Keratinocyte (primary cell): ENCODE data around the genes SACM1L, CCR9, CCRL2 and PTH1R.

DNA sequence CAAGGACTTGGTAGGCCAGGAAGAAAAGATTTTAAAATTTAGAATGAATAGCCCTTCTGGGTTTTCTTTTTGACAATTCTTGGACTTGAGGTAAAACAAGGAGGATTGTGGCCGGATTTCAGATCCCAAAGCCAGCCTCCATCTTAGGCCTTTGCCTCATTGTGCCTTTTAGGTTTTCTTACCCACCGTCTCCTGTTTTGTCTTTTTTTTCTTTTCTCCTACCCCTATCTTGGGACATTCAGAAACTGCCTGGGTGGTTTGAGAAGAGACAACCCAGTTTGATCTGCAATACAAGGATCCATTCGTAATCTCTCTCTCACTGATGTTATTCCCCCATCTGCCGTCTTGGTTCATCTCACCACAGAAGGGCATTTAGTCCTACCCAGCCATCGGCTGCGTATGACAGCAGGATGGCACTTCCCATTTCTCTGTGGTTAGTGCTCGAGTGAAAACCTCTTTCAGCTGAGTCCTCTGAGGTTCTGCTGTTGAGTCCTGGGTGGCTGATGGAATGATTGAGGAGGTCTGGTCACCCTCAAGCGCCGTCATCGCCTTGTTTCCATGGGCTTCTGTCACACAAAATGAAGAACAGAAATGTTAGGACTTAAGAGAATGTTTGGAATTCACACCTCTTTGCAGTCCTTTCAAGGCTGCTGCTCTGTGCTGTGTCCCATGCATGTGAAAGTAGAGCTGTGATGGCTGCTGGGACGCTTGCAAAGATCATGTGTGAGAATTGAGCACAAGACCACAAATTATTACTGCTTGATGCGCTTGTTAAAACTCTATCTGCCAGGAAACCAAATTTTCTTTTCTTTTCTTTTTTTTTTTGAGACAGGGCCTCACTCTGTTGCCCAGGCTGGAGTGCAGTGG lies 9.5 kb upstream of the SACM1L start:
CAGE:
- cytosol, long polyA minus RNA, result start-site peak on the plus strand centred at position 361 of the sequence, 17 bp wide, 23 reads
- cytosol, long polyA plus RNA, result no peak
- long polyA plus RNA, result no peak
- nucleus, long polyA minus RNA, result no peak
- nucleus, long polyA plus RNA, result no peak

CAGE:
- cytosol, long polyA minus RNA, result start-site peak on the plus strand at chr3:45689341-45689448, 37 reads
- cytosol, long polyA plus RNA, result no peak
- long polyA plus RNA, result start-site peak on the plus strand at chr3:45689356-45689455, 975 and 614 reads in 2 replicates
- nucleus, long polyA minus RNA, result start-site peak on the plus strand at chr3:45689352-45689442, 60 reads
- nucleus, long polyA plus RNA, result start-site peak on the plus strand at chr3:45689375-45689446, 696 and 463 reads in 2 replicates
These were observed at the start of gene SACM1L for GRCh38 chr3:45688994-45689653. SACM1L (plus strand) TSS chr3:45689396.

CAGE:
- cytosol, long polyA minus RNA, result no peak
- cytosol, long polyA plus RNA, result no peak
- long polyA plus RNA, result no peak
- nucleus, long polyA minus RNA, result no peak
- nucleus, long polyA plus RNA, result no peak
These were observed 5.0 kb downstream of the SACM1L start for GRCh38 chr3:45693937-45694830.

GRCh38 chr3:45800676-45800925 lies 4.3 kb upstream of the SLC6A20 start:
CAGE:
- cytosol, long polyA minus RNA, result no peak
- cytosol, long polyA plus RNA, result no peak
- long polyA plus RNA, result no peak
- nucleus, long polyA minus RNA, result no peak
- nucleus, long polyA plus RNA, result no peak

DNA sequence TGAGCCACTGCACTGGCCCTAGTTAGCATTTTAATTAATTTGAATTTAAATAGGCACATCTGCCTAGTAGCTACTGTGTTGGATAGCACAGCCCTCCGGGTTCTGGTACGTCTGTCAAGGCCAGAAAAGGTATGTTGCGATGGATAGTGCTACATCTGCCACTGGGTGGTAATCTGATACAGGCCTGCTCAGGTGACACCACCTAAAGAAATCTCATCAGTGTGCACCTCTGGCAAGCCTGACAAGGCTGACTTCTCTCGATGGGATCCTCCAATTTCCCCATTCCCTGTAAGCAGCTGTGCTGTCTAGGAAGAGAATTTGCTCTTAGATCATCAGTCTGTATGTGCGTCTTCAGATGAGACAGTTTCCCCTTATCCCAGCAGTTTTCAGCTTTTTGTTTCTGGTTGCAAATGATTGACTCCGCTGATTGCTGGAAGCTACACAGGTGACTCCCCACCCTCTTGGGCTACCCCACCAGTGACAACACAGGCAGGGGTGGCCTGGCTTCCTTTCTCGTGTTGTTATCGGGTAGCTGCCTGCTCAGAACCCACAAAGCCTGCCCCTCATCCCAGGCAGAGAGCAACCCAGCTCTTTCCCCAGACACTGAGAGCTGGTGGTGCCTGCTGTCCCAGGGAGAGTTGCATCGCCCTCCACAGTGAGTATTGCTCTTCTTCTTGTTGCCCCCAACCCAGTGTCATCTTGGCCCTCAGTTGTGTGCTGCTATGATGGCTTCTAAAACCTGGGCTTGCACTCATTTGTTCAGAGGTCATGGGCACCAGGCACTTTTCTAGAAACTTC lies at the start of gene CCR9:
Gene CCR9 (plus strand): TSS at position 543 of the 798 bp plus-strand sequence.
CAGE:
- cytosol, long polyA minus RNA, result no peak
- cytosol, long polyA plus RNA, result no peak
- long polyA plus RNA, result no peak
- nucleus, long polyA minus RNA, result no peak
- nucleus, long polyA plus RNA, result no peak

CAGE:
- cytosol, long polyA minus RNA, result no peak
- cytosol, long polyA plus RNA, result no peak
- long polyA plus RNA, result no peak
- nucleus, long polyA minus RNA, result no peak
- nucleus, long polyA plus RNA, result no peak
These were observed 7.7 kb downstream of the CCR9 start for GRCh38 chr3:45894037-45894519.

DNA sequence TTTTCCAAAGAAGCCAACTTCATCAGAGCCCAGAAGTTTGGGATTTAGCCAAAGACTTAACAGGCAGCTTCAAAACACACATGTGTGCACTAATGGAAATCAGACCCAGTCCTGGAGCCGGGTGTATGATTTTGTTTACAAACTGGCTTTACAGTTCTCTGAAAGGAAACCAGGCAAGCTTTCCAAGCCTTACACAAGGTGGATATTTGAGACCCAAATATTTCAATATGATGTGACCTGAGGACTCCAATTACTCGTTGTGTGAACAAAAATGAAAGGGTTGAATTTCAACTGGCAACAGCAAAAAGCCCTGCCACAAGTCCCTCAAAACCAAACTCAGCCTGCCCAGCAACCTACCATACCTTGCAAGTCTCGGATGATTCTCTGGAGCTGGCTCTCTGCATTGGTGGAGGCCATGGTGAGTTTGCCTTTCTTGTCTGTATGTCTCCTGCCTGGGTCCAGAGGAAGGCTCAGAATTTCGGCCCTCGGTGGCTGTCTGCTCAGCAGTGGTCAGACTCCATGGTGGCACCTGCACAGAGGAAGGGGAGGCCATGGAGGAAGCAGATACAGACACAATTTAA lies 11.0 kb downstream of the FYCO1 start:
CAGE:
- cytosol, long polyA minus RNA, result no peak
- cytosol, long polyA plus RNA, result no peak
- long polyA plus RNA, result no peak
- nucleus, long polyA minus RNA, result no peak
- nucleus, long polyA plus RNA, result no peak

CAGE:
- cytosol, long polyA minus RNA, result no peak
- cytosol, long polyA plus RNA, result no peak
- long polyA plus RNA, result no peak
- nucleus, long polyA minus RNA, result no peak
- nucleus, long polyA plus RNA, result no peak
These were observed 10.1 kb downstream of the FYCO1 start for GRCh38 chr3:45985465-45985910.

DNA sequence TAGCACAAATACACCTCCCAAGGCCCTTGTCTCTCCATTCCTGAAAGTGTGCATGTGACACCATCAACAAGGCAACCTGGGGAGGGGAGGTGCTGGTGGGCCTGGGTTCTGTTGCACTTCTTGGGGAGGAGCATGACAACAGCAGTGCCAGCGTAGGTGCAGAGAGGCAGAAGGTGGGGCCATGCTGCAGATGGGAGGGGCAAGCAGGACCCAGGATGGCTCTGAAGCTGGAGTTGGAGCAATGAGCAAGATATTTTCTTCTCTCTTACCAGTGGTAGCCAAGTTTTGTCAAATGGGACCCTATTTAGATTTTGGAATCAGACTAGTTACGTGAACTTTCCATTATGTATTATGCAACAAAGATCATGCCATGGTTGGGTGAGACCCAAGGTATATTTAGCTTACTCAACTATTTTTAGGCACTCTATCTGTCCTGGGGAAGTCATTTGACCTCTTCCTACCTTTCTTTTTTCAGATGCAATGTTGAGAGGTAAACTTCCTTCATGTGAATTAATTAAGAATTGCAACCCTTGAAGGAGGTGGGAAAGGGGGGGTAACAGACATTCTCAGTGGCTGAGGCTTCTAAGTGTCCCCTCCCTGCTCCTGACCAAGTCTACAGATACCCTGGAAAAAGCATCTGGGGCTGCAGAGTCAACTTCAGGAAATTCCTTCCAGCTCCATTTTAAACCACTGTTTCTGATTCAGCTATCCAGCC lies 3.3 kb downstream of the FYCO1 start:
CAGE:
- cytosol, long polyA minus RNA, result no peak
- cytosol, long polyA plus RNA, result no peak
- long polyA plus RNA, result no peak
- nucleus, long polyA minus RNA, result no peak
- nucleus, long polyA plus RNA, result no peak

GRCh38 chr3:46089086-46090052 lies 62.1 kb upstream of the XCR1 start:
CAGE:
- cytosol, long polyA minus RNA, result no peak
- cytosol, long polyA plus RNA, result no peak
- long polyA plus RNA, result no peak
- nucleus, long polyA minus RNA, result no peak
- nucleus, long polyA plus RNA, result no peak

CAGE:
- cytosol, long polyA minus RNA, result no peak
- cytosol, long polyA plus RNA, result no peak
- long polyA plus RNA, result no peak
- nucleus, long polyA minus RNA, result no peak
- nucleus, long polyA plus RNA, result no peak
These were observed 71.1 kb upstream of the XCR1 start for GRCh38 chr3:46098329-46098830.

DNA sequence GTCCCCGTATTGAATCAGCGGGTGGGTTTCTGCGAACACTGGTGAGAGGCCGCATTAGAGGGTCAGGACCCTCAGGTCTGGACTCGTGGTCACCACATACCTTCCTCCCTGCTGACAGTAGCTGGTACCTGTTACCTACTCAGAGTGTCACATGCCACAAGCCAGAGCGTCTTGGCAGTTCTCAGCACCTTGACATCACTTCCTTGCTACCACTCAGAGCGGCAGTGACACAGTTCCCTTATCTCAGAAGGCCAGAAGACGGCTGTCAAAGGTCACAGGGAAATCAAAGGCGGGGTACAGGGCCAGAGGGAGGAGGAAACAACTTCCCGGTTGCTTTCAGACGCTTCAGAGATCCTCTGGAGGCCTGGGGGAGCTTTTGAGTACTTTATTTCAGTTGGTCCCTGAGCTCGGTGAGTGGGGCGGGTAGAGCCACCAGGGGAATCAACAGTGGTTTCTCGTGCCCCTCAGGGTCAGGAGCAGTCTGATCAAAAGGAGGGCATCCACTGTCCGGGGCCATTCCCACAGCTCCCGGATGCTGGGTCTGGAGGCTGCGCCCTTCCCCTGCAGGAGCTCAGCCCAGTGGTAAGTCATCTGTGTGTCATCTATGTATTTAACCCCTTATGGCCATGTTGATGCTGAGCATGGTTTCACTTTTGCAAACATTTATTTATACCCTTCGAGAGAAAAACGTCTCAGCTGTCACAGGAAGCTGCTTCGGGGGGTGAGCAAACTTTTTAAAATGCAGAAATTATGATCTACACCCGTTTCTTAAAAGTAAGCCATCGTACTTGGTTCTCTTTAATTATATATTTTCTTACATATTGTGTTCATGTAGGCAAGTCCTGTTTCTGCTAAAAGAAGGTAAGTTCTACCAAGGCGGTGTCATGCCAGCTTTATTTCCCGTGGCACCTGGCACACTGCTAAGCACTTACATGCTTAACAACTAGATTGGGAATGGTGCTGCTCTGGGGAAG lies at the start of gene CCRL2:
Gene CCRL2 (plus strand): TSS at position 339 of the 974 bp plus-strand sequence.
CAGE:
- cytosol, long polyA minus RNA, result no peak
- cytosol, long polyA plus RNA, result no peak
- long polyA plus RNA, result no peak
- nucleus, long polyA minus RNA, result no peak
- nucleus, long polyA plus RNA, result no peak

DNA sequence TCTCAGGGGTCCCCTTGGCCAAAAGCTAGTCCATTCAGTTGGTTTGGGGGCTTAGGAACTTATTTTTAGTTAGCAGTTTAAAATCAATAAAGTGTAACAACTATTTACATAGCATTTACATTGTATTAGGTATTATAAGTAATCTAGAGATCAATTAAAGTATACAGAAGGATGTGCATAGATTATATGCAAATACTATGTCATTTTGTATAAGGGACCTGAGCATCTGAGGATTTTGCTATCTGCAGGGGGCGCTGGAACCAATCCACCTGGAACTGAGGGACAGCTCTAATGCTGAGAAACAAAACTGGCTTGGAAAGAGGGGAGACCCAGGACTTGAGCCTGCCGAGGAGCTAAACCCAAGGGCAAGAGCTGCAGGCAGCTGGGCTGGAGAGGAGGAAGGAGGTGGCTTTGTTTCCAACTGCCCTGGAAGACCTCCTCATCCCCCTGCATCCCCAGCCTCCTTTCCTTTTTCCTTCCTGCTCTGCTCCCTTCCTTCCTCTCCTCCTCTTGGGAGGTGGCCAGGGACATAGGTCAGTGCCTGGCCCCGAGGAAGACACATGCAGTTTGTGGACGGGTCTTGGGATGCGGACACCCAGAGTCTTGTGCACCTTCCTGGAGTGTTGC lies 985 bp upstream of the RTP3 start:
CAGE:
- cytosol, long polyA minus RNA, result no peak
- cytosol, long polyA plus RNA, result no peak
- long polyA plus RNA, result no peak
- nucleus, long polyA minus RNA, result no peak
- nucleus, long polyA plus RNA, result no peak

GRCh38 chr3:46498763-46499374 lies 1.1 kb downstream of the RTP3 start:
CAGE:
- cytosol, long polyA minus RNA, result no peak
- cytosol, long polyA plus RNA, result no peak
- long polyA plus RNA, result no peak
- nucleus, long polyA minus RNA, result no peak
- nucleus, long polyA plus RNA, result no peak

DNA sequence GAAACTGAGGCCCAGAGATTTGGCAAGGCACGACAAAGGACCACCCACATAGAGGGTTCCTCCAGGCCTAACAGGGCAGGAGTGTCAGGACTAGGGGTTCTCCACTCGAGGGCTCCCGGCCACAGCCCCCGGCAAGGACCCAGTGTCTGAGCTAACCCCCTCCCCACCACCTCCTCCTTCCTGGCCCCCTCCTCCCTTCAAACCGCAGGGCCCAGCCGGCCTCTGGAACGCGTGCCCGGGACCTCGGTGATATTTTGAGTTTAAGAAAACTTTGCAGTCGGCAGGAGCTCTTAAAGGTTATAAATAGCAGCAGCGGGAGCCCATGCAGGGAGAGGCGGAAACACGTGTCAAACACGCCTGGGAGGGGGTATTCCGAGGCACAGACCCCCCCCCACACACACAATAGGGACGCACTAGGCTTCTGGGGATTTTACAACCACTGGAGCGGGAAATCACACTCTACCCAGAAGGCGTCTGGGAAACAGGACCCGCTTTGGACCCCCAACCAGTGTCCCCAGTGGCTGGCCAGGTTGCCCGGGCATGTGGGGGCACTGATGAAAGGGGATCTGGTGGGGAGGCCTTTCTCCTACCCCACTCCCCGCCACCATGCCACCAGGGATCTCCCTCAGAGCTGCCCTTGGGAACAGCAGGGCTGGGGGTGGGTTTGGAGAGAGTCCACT lies 3.0 kb upstream of the PTH1R start:
CAGE:
- cytosol, long polyA minus RNA, result no peak
- cytosol, long polyA plus RNA, result no peak
- long polyA plus RNA, result no peak
- nucleus, long polyA minus RNA, result no peak
- nucleus, long polyA plus RNA, result no peak

DNA sequence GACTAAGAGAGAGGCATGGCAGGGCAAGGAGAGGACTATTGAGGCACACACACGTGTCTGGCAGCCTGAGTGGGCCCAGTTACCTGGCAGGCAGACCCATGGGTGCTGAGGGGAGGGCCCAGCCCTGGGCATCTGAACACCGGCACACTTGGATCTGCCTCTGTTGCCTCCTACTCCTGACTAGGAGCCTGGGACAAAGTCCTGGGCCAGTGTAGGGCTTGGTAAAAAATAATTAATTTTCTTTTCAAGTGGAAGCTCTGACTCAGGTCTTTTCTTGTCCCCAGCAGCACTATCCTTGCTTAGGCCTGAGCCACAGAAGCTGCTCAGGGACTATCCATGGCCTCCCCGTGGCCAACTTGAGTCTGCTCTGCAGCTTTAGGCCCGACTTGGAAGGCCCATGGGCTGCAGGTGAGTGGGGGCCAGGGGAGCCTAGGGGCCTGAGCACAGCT lies at the start of gene PTH1R:
Gene PTH1R (plus strand): TSS at position 286 of the 449 bp plus-strand sequence.
CAGE:
- cytosol, long polyA minus RNA, result no peak
- cytosol, long polyA plus RNA, result no peak
- long polyA plus RNA, result no peak
- nucleus, long polyA minus RNA, result no peak
- nucleus, long polyA plus RNA, result no peak

DNA sequence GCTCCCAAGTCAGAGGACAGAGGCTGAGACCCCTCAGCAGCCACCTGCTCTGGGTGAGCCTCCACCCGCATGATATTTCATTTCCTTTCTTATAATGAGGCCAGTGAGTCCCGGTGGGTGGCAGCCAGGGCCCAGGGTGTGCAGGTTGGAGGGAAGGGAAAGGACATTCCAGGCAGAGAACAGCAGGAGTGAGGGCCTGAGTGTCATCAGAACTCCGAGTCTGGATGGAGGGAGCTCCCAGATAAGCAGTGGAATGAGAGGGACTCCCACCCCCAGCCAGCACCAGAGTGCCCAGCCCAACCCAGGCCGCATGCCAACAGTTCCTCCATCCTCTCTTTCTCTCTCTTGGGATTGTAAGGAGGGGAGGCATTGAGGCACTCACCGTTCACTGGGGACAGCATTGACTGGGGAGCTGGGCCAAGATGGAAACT lies 15.5 kb downstream of the PTH1R start:
CAGE:
- cytosol, long polyA minus RNA, result no peak
- cytosol, long polyA plus RNA, result no peak
- long polyA plus RNA, result no peak
- nucleus, long polyA minus RNA, result no peak
- nucleus, long polyA plus RNA, result no peak

DNA sequence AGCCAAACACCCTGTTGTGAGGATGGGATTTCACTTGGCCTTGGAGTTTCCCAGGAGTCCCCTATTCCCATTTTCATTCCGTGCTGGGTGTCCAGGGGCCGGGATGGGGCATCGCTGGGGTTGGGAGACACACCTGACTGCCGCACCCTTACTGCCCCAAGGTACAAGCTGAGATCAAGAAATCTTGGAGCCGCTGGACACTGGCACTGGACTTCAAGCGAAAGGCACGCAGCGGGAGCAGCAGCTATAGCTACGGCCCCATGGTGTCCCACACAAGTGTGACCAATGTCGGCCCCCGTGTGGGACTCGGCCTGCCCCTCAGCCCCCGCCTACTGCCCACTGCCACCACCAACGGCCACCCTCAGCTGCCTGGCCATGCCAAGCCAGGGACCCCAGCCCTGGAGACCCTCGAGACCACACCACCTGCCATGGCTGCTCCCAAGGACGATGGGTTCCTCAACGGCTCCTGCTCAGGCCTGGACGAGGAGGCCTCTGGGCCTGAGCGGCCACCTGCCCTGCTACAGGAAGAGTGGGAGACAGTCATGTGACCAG lies 25.7 kb downstream of the PTH1R start:
CAGE:
- cytosol, long polyA minus RNA, result no peak
- cytosol, long polyA plus RNA, result no peak
- long polyA plus RNA, result no peak
- nucleus, long polyA minus RNA, result no peak
- nucleus, long polyA plus RNA, result no peak

DNA sequence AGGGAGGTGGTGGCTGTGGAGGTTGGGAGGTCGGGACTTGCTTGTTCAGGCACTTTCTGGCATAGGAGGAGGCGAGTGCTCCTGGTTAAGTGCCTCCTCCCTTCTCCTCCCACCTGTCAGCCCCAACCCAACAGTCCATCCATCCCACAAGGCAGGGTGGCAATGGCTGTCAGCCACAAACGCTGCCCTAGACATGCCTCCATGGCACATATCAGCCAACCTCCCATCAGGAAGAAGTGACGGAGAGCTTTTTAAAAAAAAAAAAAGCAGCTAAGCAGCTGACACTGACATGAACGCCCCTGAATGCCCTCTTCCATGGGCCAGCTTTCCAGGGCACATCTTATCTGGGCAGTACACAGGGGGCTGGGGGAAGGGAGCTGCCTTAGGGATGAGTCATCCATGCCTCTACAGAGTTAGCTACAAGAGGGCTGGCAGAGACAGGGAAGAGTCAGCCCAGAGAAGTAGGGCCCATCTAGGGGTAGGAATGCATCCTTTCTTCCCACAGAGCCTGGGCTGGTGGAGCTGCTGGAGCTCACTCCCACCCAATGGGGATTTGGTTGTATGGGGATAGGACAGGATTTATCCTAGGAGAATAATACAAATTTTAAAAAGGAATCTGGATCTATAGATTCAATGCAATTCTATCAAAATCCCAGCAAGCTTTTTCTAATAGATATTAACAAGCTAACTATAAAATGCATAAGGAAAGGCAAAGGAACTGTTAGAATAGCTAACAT lies 41.1 kb downstream of the CCDC12 start:
CAGE:
- cytosol, long polyA minus RNA, result no peak
- cytosol, long polyA plus RNA, result no peak
- long polyA plus RNA, result no peak
- nucleus, long polyA minus RNA, result no peak
- nucleus, long polyA plus RNA, result no peak

GRCh38 chr3:46938815-46939283 lies 37.7 kb downstream of the CCDC12 start:
CAGE:
- cytosol, long polyA minus RNA, result no peak
- cytosol, long polyA plus RNA, result no peak
- long polyA plus RNA, result no peak
- nucleus, long polyA minus RNA, result no peak
- nucleus, long polyA plus RNA, result no peak